ENCODE measurements around the gene ST13.

DNA sequence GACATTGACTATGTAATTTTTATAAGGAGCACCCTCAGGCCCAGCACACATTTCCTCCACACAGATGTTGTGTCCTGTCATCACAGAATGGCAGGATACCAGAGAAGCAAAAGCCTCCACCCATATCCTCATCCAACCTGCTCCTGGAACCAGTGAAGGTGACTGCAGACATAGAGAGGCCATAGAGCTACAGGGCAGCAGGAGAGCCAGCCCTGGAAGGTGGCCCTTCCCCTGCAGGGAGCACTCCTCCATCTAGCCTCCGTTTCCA is 1.0 kb upstream of the SYNGR1 start:
- RRBS, result no CpG with 5 or more reads among the region's 1 CpG

GRCh38 chr22:39527480-39528214 is 4.9 kb downstream of the RPS19BP1 start:
- RRBS, result no CpG with 5 or more reads among the region's 10 CpGs

GRCh38 chr22:39557355-39557930 is 13.1 kb upstream of the CACNA1I start:
- RRBS, result 4% methylated on average over 39 of the region's 76 CpGs

DNA sequence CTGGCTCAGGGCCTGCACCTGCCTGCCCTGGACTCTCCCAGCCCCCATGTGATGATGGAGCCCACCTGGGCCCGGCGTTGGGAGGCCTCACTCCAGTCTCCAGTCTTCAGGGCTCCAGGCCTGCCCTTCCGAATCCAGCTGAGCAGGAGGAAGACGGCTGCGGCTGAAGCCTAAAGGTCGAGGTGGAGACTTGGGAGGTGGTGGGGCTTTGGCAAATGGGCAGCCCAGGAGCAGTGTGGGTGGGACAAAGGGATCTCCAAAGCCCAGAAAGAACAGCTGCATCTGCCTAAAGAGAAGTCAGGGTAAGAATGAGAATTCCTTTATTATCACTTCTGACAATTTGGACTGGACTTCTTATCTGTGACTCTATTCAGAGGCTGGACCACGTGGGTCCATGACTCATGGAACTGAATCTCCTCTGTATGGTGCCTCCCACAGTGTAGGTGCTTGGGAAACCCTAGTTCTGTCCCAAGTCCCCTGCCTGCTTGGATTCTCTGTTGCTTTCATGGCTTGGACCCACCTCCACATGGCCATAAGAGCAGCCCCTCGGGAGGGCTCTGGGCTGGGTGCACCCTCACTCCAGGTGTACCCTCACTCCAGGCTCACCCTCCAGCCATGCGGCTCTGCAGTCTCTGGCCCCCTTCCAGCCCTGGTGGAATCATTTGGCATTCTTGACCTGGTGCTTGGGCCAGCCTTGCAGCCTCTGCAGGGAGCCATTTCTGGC is 153.2 kb downstream of the CACNA1I start:
- RRBS, result no CpG with 5 or more reads among the region's 9 CpGs

- RRBS, result no CpG with 5 or more reads among the region's 11 CpGs
These were observed 25.5 kb downstream of the GRAP2 start for GRCh38 chr22:39926331-39926830.

GRCh38 chr22:39937601-39938141 is 22.5 kb upstream of the TMA7B start:
- RRBS, result no CpG with 5 or more reads among the region's 7 CpGs

DNA sequence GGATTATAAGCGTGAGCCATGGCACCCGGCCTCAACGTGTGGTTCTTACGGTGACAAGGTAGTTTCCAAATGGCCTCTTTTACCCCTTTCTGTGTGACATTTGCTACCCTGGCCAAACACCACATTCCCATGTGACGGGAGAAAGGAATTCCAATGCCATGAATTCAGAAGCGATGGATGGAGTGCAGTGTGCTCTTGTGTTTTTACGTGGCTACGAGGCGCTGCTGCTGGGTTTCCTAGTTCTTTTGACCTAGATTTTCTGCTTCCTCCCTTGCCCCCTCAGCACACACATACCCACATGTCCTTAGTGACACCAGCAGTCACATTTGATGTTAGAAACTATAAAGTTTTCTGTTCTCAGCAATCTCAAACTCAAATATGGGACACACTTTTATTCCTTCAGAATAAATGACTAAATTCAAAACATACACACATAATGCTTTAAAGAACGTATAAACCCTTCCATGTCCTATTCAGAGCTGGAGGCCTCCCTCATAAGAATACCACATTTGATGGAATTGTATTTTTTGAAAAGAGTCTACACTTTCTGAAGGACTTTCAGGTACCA is 7.8 kb upstream of the TMA7B start:
- RRBS, result no CpG with 5 or more reads among the region's 10 CpGs

GRCh38 chr22:40017574-40017947 is 22.8 kb downstream of the FAM83F start:
- RRBS, result no CpG with 5 or more reads among the region's 6 CpGs

GRCh38 chr22:40046019-40046511 is 51.3 kb downstream of the FAM83F start:
- RRBS, result no CpG with 5 or more reads among the region's 9 CpGs

DNA sequence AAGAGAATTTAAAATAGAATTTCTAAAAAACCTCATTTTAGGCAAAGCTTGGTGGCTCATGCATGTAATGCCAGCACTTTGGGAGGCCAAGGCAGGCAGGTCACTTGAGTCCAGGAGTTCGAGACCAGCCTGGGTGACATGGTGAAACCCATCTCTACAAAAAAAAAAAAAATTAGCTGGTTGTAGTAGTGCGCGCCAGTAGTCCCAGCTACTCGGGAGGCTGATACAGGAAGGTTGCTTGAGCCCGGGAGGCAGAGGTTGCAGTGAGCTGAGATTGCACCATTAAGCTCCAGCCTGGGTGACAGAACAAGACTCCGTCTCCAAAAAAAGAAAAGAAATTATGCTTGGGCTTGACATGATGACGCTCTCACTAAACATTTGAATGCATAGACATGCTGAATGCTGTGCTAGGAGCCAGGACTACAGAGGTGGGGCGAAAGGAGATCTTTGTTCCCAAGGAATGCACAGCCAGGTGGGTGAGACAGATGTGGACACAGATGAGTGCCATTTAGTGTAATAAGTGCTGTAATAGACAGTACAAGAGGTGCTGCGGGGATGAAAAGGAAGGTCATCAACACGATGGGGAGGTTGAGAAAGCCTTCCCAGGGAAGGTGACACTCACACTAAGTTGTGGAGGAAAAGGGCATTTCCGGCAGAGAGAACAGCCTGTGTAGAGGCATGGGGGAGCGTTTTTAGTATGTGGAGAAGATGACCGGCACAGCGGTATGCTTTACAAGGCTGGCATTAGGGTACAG is 60.1 kb downstream of the FAM83F start:
- RRBS, result no CpG with 5 or more reads among the region's 14 CpGs

GRCh38 chr22:40125645-40125947 is 52.1 kb upstream of the TNRC6B start:
- RRBS, result no CpG with 5 or more reads among the region's 1 CpG

GRCh38 chr22:40178964-40179498 is 1.3 kb downstream of the TNRC6B start:
- RRBS, result no CpG with 5 or more reads among the region's 6 CpGs

- RRBS, result no CpG with 5 or more reads among the region's 4 CpGs
These were observed 23.1 kb downstream of the TNRC6B start for GRCh38 chr22:40200889-40201088.

GRCh38 chr22:40276931-40277171 is 69.4 kb upstream of the ADSL start:
- RRBS, result no CpG with 5 or more reads among the region's 1 CpG

- RRBS, result no CpG with 5 or more reads among the region's 15 CpGs
These were observed 22.6 kb upstream of the ADSL start for GRCh38 chr22:40323409-40324446.

GRCh38 chr22:40327329-40327935 is 18.9 kb upstream of the ADSL start:
- RRBS, result no CpG with 5 or more reads among the region's 4 CpGs

- RRBS, result no CpG with 5 or more reads among the region's 2 CpGs
These were observed 963 bp upstream of the ADSL start for GRCh38 chr22:40345454-40345619.

- RRBS, result no CpG with 5 or more reads among the region's 4 CpGs
These were observed 55.8 kb downstream of the SGSM3 start for GRCh38 chr22:40426102-40426599.

GRCh38 chr22:40855967-40856779 is at the start of gene ST13:
ST13 (minus strand) TSS chr22:40856639.
- RRBS, result under 1% methylated on average over 6 of the region's 52 CpGs

- RRBS, result no CpG with 5 or more reads among the region's 8 CpGs
These were observed 15.5 kb downstream of the RBX1 start for GRCh38 chr22:40966614-40967184.

All from foreskin fibroblast (primary cell).